ENCODE measurements around a stretch of chr15.

DNA sequence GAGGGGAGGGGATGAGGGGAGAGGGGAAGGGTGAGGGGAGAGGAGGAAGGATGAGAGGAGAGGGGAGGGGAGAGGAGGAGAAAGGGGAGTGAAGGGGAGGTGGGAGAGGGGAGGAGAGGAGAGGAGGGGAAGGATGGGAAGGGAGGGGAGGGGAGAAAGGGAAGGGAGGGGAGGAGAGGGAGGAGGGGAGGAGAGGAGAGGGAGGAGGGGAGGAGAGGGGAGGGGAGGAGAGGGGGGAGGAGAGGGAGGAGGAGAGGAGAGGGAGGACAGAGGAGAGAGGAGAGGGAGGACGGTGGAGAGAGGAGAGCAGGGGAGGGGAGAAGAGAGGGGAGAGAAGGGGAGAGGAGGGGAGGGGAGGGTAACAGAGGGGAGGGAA lies 293.9 kb downstream of the GOLGA6L6 start:
- PRO-cap: no peak

- PRO-cap: no peak
These were observed 145.0 kb downstream of the OR4N4 start for GRCh38 chr15:22239075-22240037.

GRCh38 chr15:22839384-22839766 lies 909 bp downstream of the NIPA2 start:
- PRO-cap: no peak

DNA sequence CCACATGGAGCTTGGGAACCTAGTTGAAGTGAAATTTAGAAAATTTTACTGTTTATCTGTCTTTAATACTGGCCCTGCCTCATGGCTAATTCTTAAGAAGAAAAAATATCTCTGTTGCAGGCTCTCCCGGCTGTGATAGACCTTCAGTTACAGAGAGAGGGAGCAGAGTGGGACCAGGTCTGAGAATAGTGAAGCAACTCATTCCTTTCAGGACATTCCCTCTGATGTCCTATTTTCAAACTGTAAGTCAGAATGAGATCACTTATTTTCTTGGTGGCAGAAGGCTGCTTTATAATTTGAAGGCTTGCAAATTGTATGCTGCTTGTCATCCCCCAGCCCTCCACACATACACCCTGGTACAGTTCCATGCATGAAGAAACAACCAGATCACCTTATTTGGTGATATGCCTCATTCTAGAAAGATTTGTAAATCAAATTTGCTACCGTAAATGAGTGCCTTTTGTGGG lies 6.6 kb downstream of the NIPA2 start:
- PRO-cap: no peak

- PRO-cap: no peak
These were observed 49.0 kb downstream of the NIPA2 start for GRCh38 chr15:22887376-22888038.

- PRO-cap: no peak
These were observed 28.7 kb downstream of the CYFIP1 start for GRCh38 chr15:22951513-22951864.

DNA sequence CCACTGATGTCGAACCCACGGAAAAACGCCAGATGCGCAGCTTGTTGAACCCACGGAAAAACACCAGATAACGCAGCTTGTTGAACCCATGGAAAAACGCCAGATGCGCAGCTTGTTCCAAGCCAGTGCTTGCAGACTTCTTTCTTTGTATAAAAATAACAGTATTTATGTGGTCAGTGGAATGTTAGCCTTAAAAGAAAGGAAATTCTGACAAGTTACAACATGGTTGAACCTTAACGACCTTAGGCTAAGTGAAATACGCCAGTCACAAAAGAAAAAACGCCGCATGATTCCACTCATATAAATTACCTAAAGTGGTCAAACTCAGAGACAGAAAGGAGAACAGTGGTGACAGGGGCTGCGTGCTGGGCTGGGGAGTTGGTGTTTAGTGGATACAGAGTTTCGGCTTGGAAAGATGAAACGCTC lies 28.3 kb downstream of the CYFIP1 start:
- PRO-cap: no peak

GRCh38 chr15:22955542-22955990 lies 24.6 kb downstream of the CYFIP1 start:
- PRO-cap: no peak

DNA sequence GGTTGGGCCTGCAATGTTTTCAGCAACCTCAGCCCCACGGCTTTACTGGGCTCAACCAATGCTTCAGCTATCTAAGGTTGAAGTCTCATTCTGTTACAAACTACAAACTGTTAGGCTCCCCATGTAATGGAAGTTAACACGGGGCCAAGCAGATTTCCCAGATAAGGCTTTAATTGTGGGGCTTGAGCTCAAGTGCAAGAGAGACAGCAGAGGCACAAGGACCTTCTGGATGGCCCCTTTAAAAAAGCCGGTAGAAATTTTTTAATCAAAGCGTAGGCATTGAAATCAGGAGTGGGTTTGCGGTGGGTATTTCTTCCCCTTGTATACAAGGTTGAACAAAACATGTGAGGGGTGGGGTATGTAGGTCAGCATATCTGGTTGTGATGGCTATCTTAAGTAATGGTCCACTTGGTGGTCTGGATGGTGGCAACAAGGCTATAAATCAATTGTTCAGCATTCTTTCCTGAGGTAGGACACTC lies 52.7 kb upstream of the MKRN3 start:
- PRO-cap: no peak

DNA sequence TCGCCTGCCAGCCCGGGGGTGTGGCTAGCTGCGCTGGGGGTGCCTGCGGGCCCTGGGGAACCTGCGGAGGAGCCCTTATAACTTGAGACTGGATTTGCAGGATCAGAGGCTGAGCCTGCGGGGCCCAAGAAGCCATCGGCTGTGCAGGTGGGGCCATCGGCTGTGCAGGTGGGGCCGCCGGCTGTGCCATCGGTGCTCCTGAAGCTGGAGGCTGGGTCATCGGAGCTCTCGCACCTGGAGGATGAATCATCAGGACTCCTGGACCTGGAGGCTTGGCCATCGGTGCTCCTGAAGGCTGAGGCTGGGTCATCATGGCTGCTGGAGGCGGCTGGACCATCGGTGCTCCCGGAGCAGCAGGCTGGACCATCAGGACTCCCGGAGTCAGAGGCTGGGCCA lies 1.0 kb downstream of the MAGEL2 start:
- PRO-cap: no peak

DNA sequence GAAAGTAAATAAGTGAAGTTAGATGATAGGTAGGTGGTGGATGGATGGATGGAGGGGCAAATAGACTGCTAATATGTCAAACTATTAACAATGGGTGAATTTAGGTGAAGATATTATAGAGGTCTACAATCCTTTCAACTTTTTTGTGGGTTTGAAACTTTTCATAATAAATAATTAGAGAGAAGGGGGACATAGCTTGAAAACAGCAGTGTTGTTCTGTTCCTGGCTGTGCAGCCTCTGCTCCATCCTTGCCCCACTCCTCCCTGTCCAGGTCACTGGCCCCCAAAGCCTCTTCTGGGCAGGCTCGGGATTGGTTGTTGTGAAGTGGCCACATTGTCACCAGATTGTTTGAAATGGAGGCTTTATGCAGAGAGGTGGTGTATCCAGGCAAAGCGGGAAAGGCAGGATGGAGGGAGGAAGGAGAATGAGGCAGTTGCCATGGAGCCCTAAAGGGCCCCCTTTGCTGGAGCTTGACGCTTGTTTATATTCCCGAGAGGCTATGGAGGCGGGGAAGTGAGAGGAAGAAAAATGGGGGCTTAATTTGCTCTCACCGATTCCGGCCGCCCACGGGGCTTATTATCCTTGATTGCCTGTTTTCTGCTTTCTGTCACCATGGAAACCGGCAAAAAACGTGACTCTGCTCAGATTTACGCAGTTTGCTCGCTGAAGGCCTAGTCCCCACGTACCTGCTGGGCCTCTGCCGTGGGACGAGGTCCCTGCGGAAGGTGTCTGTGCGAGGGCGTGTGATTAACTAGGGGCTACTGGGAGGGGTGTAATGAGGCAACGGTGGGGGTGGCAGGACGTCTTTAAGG lies 110.5 kb upstream of the NDN start:
- PRO-cap: no peak

- PRO-cap: no peak
These were observed 129.0 kb upstream of the SNRPN start for GRCh38 chr15:24825773-24826259.

GRCh38 chr15:24856115-24856867 lies 98.5 kb upstream of the SNRPN start:
- PRO-cap: no peak

- PRO-cap: no peak
These were observed 61.4 kb downstream of the SNRPN start for GRCh38 chr15:25016078-25016600.

DNA sequence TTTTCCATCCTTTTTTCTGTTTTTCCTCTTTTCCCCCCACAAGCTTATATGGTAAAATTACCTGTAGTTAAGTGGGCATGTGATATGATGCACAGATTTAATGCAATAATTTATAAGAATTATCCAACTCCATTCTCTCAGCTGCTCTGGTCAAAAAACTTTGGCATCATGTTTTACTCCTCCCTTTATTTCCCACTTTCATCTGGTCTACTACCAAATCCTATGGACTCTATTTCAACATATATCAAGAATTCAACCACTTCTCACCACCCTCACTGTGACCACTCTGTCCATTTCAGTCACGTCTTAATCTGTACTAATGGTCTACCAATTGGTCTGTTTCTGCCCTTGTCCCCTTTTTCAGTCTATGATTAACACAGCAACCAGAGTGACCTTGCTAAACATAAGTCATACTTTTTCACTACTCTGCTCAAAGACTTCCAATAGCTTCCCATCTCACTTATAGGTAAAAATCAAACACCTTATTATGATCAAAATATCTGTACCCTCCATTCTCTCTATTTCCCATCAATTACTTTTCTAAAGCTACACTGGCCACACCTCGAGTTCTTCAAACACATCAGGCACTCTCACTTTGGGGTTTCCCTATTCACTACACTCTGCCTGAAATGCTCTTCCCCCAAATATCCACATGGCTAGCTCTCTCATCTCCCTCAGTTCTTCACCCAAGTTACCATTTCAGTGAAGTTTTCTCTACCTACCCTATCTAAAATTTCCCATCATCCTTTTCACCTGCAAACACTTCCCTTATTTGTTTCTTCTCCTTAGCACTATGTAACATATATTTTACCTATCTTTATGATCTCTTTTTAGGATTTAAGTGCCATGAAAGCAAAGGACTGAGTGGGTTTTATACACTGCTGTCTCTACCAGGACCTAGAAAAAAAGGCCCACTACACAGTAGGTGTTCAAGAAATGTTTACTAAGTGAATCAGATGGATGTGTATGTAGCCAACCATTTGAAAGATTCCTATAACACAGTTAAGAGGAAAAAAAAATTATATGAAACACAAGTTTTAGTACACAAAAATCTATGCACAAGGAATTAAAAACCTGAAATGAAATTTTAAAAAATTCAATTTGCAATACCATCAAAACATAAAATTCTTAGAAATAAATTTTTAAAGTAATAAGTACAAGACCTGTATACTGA lies 14.8 kb downstream of the UBE3A start:
- PRO-cap: no peak

DNA sequence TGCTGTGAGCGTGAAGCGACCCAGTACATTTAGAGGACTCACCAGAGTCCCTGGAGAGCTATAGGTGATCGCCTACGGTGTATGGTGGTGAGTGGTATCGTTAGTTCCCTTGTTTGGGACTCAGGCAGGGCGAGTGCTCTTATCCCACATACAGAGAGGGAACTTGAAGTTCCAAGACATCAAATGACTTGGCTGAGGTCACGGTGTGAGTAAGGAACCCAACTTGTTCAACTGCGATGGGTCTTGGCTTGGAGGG lies 178.8 kb downstream of the ATP10A start:
- PRO-cap: no peak

- PRO-cap: no peak
These were observed 77.9 kb downstream of the ATP10A start for GRCh38 chr15:25784926-25785935.

- PRO-cap: no peak
These were observed 426.1 kb upstream of the ATP10A start for GRCh38 chr15:26289290-26289616.

DNA sequence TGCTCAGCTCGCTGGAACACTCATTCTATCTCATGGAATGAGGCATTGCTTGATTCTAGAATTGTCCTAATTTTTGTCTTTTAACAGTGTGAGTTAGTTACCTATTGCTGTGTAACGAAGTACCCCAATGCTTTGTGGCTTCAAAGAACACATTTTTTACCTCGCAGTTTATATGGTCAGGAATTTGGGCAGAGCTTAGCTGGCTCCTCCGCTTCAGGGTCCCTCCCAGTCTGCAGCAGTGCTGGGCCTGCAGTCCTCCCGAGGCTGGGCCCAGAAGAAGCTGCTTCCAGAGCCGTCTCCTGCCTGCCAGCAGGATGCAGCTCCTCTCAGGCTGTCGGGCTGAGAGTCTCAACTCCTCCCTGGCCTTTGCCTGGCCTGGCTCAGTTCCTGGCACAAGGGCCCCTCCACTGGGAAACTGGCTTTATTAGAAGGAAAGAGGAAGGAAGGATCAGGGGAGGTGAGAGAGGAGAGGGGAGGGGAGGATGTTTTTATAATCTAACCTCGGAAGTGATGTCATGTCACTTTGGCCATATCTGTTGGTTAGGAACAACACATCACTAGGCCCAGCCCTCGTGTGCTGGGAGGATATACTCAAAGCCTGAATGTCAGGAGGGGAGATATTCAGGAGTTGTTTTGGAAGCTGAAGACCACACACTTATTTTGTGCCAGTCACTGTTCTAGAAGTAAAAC lies 72.8 kb downstream of the GABRG3 start:
- PRO-cap: no peak

- PRO-cap: no peak
These were observed 478.0 kb downstream of the GABRG3 start for GRCh38 chr15:27448876-27449482.